MCF 10A (cell line): ENCODE data around the genes CEP170B, TEX22 and CRIP1.

- PRO-cap = no peak
- RRBS = no CpG with 5 or more reads among the region's 12 CpGs
Measured at GRCh38 chr14:104825743-104826038, 24.8 kb downstream of the ZBTB42 start.

DNA sequence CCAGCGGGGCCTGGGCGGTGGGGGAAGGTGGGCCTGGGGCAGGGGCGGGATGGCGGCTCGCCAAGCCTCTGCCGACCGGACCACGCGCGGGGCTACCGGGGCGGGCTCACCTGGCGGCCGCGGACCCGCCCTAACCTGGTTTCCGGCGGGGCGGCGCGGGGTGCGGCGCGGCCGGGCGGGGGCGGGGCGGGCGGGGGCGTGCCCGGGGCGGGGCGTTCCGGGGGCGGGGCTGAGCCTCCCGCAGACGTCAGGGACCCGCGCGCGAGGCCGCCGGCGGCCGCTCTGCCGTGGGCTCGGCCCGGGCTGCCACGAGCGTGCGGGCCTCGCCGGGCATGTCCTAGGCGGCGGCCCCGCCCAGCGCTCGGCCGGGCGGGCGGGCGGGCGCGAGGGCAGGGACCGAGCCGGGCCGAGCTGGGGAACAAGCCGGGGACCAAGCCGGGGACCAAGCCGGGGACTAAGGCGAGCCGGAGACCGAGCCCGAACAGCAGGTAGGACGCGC, at the start of gene CEP170B:
Gene CEP170B, plus strand, starts transcription at position 243 of the 499 bp plus-strand sequence.
- PRO-cap = bidirectional peak, plus-strand start at position 243 of the sequence, minus-strand start at position 137 of the sequence
- RRBS = under 1% methylated on average over 38 of the region's 76 CpGs

DNA sequence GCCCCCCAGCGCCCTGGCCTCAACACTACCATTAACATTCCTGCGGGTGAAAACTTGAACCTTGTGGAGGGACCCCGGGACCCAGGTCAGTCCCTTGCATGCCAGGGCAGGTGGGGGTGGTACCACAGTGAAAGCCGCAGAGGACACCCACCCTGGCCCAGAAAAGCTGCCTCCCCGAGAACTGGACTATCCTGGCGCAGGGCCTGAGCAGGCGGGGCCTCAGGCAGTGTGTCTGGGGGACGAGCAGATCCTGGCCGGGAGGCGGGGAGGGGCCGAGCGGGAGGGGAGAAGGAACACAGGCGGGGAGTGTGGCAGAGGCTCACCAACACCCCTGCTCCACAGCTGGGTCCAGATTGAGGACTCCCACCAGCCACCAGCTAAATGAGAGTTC, 10.0 kb downstream of the AHNAK2 start:
- PRO-cap = no peak
- RRBS = 2% methylated on average over 3 of the region's 13 CpGs

GRCh38 chr14:104968533-104969702, 9.3 kb downstream of the AHNAK2 start:
- PRO-cap = bidirectional peak, plus-strand start at chr14:104969391, minus-strand start at chr14:104969238
- RRBS = no CpG with 5 or more reads among the region's 23 CpGs

- PRO-cap = no peak
- RRBS = under 1% methylated on average over 6 of the region's 12 CpGs
Measured at GRCh38 chr14:104980143-104980500, 1.9 kb upstream of the AHNAK2 start.

DNA sequence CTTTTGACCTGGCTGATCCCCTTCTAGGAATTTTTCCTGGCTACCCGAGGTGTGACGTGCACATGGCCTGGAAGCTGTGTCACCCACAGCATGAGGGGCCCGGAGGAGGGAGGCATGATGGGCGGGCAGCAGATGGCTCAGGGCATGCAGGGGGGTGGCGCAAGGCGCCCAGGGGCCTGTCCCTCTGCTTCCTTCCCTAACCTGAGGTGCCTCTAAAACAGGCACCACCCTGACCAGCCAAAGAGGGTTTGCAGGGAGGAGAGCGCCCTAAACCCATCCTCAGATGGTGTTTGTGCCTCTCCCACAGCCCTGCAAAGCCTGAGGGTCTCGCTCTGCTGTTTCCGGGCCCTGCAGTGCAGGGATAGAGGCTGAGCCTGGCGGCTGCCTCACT, 6.6 kb downstream of the GPR132 start:
- PRO-cap = no peak
- RRBS = no CpG with 5 or more reads among the region's 10 CpGs

DNA sequence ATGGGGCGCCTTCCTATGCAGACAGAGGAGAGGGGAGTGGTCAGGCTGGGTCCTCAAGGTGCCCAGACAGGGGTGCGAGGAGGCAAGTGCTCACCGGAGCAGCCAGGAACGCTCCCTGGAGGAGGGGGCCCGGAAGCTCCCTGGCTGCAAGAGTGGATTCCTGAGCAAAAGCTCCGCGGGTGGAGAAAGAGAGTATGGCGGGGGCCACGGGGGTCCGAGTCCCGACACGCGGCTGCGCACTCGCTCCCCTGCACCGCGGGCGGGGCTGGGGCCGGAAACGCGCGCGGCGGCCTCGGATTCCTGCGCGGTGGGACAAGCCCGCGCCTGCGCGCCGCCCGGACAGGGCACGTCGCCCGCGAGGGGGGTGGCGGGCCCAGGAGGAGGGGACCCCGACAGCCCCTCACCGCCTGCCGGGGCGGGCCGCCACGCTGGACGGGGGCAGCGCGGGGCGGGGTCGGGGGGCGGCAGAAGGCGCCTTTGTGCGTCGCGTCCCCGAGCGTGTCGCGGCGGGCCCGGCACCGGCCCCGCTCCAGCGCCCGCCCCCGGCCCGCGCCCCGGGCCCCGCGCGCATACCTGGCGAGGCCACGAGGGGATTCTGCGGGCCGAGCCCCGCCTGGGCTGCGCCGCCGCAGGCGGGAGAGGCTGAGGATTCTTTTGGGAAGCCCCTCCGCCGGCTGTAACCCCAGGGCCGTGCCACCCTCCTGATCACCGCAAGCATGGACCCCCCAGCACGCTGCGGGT, 27.9 kb upstream of the GPR132 start:
- PRO-cap = bidirectional peak, plus-strand start at position 342 of the sequence, minus-strand start at position 242 of the sequence
- RRBS = under 1% methylated on average over 34 of the region's 86 CpGs

- PRO-cap = no peak
- RRBS = no CpG with 5 or more reads among the region's 4 CpGs
Measured at GRCh38 chr14:105108436-105108718, 43.1 kb upstream of the GPR132 start.

GRCh38 chr14:105153497-105153894, 15.1 kb downstream of the JAG2 start:
- PRO-cap = no peak
- RRBS = no CpG with 5 or more reads among the region's 12 CpGs

DNA sequence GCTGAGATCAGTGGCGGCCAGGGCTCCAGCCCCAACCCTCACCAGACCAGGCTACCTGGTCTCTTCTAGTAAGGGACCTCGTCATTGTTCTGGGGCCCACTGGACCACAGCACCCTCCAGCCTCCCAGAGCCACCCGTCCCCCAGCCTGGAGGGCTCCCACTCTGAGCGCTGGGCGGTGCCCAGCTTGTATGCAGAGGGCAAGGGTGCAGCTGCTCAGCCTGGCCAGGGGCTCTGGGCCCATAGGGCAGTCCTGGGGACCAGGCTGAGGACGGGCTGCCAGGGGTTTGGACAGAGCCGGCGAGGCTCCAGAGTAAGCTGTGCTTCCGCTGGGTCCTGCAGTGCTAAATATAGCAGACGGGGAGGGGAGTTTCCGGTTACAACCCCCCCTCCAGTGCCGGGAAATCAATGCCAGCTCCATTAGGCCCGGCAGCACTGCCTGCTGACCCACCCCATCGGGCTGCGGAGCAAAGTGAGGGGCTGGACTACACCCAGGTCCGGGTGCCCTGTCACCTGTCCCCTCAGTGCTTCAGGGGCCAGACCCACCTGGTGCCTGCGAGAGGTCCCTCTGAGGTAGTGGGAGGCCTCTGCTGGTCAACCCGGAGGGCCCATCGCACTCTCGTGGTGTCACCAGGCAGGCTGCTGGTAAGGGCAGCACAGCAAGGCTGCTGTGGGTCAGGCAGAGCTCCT, 2.4 kb upstream of the JAG2 start:
- PRO-cap = no peak
- RRBS = 56% methylated on average over 8 of the region's 20 CpGs

DNA sequence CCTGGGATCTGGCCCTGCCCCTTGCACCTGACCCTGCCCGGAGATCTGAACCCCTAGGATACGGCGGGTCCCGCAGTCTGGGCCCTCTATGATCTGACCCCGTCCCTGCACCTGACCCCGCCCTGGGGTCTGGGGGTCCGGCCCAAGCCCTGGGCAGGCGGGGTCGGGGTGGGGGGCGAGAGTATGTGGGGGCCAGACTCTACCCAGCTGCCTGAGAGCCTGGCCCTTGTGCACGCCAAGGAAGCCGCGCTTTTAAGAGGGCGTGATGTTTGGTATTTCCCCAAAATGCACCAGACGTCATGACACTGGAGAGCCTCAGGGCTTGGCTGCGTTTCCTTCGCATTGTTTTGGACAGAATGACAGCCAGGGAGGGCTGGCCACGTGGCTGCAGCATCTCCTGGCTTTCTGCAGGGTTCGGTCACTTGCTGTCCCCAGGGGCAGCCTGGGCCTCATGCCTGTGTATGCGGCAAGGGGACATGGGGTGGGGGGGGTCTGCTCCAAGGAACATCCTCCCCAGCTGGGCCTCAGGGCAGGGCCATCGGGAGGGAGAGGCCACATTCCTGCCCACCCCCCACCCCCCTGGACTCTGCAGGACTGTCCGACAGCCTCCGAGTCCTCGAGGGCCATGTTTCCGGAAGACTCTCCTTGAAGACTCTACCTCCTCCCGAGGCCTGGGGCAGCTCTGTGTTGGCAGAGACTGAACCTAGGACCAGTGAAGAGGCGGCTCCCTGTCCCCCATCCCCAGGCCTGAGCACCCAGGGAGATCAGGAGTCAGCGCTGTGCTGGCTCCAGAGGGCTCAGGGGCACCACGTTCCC, 16.2 kb upstream of the NUDT14 start:
- PRO-cap = no peak
- RRBS = under 1% methylated on average over 6 of the region's 29 CpGs

- PRO-cap = bidirectional peak, plus-strand start at chr14:105249030, minus-strand start at chr14:105248917
- RRBS = 1% methylated on average over 10 of the region's 112 CpGs
Measured at GRCh38 chr14:105248693-105249543, 585 bp downstream of the BTBD6 start.

- PRO-cap = no peak
- RRBS = no CpG with 5 or more reads among the region's 25 CpGs
Measured at GRCh38 chr14:105354963-105355424, 40.4 kb downstream of the PACS2 start.

DNA sequence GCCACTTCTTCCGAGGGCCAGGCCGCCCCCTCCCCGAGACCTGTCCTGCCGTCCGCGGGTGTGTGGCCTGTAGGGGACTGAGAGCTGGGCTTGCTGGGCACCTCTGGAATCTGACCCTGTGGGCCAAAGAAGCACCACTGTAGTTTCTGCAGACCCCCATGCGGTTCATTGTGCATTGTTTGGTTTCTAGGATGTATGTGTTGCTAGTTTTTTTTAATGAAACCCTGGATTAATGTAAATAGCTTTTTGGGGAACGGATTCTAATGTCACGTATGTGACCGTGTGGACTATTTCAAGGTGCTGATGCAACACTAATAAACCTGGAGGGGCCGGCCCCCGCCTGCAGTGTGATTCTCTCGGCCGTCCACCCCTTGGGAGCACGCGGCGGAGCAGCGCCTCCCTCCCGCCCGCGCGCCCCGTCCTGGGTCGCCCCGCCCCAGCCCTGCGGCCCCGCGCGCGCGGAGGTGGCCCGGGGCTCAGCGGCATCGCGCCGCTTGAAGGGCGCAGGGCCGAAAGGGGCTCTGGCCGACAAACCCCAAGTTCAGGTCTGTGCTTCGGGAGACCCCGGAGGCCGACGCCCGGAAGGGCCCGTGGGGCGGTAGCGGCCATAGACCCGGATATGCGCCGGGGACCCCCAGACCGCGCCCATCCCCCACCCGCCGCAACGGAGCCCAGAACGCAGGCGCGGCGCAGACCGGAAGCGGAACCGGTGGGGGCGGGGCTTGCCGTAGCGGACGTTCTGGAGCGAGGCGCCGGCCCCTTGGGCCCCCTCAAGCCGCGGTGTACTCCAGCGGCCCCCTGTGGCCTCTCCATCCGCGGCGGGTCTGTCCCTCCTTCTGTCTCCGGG, at the start of gene TEX22:
Gene TEX22, plus strand, starts transcription at position 725 of the 847 bp plus-strand sequence.
- PRO-cap = bidirectional peak, plus-strand start at position 348 of the sequence, minus-strand start at position 373 of the sequence; bidirectional peak, plus-strand start at position 728 of the sequence, minus-strand start at position 496 of the sequence
- RRBS = 5% methylated on average over 32 of the region's 76 CpGs

DNA sequence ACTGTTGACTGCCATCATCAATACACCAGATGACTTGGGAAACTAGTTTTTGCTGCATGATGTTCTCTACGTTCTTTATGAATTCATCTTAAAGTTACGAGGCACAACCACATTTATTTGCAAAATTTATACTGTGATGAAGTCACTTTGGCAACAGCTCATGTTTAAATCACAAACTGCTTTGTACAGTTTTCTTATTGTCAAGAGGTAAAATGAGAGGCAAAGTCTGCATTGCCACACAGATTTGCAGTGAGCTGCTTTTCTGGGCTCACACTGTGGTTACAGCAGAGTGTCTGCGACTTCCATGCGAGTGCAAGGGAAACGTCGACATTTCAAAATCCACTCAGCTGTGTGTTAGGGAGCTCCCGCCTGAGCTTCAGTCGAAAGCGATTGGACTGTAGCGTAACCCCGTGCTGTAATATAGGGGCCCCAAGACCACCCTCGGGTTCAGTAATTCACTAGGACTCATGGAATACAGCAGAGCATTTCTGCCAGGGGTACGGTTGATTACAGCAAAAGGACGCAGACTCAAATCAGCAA, 13.0 kb downstream of the MTA1 start:
- PRO-cap = no peak
- RRBS = no CpG with 5 or more reads among the region's 14 CpGs

DNA sequence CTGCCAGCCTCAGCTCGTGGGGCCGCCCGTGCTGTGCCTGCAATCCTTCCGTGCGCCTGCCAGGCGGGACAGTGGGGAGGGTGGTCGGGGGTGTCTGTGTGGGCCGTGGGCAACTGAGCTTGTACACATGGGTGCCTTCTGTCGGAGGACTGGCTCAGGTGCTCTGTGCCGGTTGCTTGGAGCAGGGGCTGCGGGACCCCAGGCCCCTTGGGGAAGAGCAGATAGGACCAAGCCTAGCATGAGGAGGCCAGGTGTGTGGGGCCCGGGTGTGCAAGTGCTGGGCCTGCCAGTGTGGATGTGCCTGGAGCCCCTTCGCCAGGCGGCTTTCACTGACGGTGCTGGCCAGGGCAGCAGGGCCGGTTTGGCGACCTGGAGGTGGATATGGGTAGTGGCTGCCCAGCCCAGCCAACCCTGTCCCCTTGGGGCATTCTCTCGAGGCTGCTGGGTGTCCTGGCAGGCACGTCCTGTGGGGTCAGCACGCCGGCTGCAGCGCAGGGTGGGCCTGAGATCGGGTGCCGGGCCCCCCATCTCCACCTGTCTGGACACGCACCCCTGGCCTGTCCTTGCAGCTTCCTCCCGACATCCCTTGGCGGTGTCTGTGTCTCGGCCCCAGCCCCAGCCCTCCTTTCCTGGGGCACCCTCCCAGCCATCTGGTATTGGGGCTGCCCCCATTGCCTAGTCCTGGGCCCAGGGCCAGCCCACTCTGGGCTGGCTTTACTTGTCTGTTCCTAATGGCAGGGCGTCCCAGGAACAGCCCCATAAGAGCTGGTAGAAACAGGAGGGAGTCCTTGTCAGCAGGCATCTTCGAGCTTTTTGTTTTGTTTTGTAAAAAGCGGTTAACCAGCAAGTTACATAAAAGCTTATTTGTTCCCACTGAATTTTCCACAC, 7.3 kb upstream of the CRIP2 start:
- PRO-cap = no peak
- RRBS = 92% methylated on average over 5 of the region's 31 CpGs

- PRO-cap = no peak
- RRBS = 21% methylated on average over 2 of the region's 18 CpGs
Measured at GRCh38 chr14:105476475-105477371, 2.1 kb downstream of the CRIP2 start.

DNA sequence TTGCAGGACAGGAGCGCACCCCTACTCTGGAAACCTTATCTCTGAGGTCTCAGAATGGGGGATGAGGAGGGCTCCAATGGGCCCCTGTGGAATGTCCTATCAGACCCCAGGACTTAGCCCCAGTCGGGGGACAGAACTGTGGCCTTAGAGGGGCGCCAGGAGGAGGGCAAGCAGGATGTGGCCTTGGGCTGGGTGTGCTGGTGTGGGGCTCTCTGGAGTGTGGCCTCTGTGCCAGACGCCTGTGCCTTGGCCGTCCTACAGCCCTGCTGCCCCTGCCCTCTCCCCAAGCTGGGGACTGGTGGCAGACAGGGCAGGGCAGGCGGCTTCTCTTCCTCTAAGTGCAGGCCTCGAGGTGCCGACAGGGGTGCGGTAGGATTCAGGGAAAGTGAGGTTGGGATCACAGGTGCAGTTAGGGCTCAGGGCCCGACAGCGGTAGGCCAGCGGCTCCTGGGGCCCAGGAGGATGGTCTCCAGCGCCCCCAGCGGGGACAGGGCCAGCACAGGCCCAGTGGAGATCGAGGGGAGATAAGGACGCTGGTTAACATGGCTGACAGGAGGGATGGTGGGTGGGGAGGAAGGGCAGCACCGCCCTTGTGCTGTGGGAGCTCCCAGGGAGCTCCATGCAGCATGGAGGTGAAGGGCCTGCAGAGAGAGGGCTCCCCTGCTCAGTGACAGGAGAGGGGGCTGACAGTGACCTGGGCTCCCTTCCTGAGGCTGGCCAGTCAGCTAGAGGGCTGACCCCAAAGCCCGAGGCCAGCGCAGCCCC, 1.0 kb upstream of the CRIP1 start:
- PRO-cap = no peak
- RRBS = no CpG with 5 or more reads among the region's 19 CpGs

GRCh38 chr14:105486243-105487343, at the start of gene CRIP1:
Gene CRIP1, plus strand, starts transcription at chr14:105486886.
- PRO-cap = no peak
- RRBS = 49% methylated on average over 35 of the region's 88 CpGs

GRCh38 chr14:105503295-105503604, 12.2 kb downstream of the TEDC1 start:
- PRO-cap = no peak
- RRBS = no CpG with 5 or more reads among the region's 6 CpGs